NCI-H460 (cell line): ENCODE measurements around a stretch of chr18.

GRCh38 chr18:5628248-5628788 is 84.5 kb upstream of the EPB41L3 start:
RAMPAGE:
- cytosol, long total RNA = no peak
- long total RNA = no peak
- nucleus, long total RNA = no peak

GRCh38 chr18:6375008-6375497 is 39.7 kb downstream of the L3MBTL4 start:
RAMPAGE:
- cytosol, long total RNA = no peak
- long total RNA = no peak
- nucleus, long total RNA = no peak

GRCh38 chr18:7561928-7562505 is 5.1 kb upstream of the PTPRM start:
RAMPAGE:
- cytosol, long total RNA = no peak
- long total RNA = no peak
- nucleus, long total RNA = no peak

GRCh38 chr18:7566521-7566939 is 586 bp upstream of the PTPRM start:
RAMPAGE:
- cytosol, long total RNA = no peak
- long total RNA = no peak
- nucleus, long total RNA = no peak

DNA sequence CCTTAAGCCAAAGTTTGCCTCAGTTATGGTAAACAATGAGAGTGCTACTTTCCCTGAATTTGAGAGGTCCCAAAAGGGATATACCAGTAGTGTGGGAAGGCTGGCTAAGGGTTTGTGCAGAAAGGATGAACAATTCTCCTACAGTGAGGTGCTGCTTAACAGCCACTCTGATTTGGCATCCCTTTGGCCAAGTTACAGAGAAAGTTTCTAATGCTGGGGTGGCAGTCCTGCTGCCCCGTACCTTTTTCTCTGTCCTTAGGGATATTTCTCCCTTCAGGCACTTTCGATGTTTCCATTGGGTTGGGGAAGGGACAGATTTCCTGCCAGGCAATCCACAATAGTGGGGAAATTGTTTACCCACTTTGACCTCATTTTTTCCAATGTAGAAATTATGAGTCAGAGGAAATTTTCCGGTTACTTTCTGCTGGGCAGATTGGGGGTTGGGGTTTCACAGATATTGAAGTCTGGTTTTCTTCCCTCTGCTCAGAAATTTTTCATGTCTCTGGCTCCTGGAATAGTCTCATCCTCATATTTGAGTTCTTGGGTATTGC is 355.1 kb downstream of the PTPRM start:
RAMPAGE:
- cytosol, long total RNA = no peak
- long total RNA = no peak
- nucleus, long total RNA = no peak

RAMPAGE:
- cytosol, long total RNA = start-site peak on the plus strand at chr18:7946858-7946998, 34 and 52 reads in 2 replicates
- long total RNA = start-site peak on the plus strand at chr18:7946861-7946946, 65 and 189 reads in 2 replicates
- nucleus, long total RNA = start-site peak on the plus strand at chr18:7946858-7946946, 48 and 92 reads in 2 replicates
Observed at GRCh38 chr18:7946449-7947294, 379.6 kb downstream of the PTPRM start.

GRCh38 chr18:8142963-8143162 is 466.4 kb upstream of the RAB12 start:
RAMPAGE:
- cytosol, long total RNA = no peak
- long total RNA = no peak
- nucleus, long total RNA = no peak

DNA sequence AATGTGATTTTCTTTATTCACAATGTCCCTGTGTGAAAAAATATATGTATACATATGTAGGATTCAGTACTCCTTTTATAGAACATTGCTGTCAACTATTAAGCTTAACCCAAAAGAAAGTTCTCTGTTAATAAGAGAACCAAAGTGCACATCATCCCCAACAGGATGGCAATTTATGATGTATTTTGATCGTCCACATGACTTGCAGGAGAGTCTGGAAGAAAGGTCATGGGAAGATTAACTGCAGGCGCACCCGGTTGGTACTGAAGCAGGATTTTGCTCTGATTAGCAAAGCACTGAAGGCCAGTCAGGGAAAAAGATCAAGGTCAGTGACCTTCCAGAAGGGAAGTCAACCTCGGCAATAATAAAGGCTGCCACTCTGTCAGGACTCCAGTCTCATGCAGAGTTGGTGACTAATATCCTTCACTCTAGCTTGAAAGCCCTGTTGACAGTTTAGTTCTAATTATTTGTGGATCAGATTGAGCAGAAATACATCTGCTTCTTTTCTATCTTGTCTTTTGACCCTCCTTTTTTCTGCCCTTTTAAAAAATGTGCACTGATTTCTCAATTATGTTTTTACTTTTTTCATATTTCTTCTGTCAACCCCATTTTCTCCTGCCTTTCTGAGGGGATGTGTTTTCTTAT is 432.7 kb upstream of the RAB12 start:
RAMPAGE:
- cytosol, long total RNA = no peak
- long total RNA = no peak
- nucleus, long total RNA = no peak

DNA sequence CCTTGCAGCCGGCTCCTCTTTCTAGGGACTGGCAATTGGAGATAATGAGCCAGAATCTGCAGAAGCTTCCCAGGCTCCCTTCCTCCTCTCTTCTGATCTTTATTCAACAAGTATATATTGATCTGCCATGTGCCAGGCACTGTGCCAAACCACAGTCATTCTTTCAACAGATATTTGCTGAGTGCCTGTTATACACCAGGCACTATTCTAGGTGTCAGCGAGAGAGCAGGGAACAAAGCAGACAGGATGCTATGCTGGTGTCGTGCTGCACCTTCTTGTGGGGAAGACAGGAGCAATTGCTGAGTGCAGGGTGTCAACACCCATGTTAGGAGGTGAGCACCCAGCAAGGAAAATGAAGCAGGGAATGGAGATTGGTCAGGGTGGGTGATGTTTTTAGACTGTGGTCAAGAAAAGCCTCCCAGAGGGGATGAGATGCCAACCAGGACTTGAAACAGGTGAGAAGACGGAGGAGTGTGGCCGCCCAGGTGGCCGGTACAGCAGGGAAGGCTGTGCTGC is 307.7 kb upstream of the RAB12 start:
RAMPAGE:
- cytosol, long total RNA = no peak
- long total RNA = no peak
- nucleus, long total RNA = no peak

RAMPAGE:
- cytosol, long total RNA = no peak
- long total RNA = no peak
- nucleus, long total RNA = no peak
Observed at GRCh38 chr18:8614973-8615214, 5.7 kb downstream of the RAB12 start.

DNA sequence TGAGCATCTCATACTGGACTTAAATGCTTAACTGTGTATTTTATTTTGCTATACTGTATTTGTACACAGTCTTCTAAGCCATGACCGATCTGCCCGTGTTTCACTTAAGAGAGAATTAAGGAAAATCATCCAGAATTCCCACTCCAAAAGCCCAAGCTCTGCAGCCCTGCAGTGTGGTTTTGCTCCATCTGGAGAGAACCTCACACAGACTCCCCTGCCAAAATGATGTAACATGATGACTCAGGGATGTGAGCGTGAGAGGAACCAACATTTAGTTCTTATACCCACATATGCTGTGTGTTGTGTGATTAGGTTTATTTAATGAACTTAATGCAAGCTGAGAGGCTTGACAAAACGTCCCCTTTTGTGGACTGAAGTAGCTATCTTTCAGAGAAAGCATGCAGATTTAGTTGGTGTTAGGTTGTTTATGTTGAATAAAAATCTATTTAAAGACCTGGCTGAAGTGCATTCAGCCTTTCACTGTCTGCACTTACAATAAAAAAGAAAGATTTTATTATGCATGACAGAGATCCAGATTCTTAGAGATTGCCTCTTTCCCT is 6.2 kb downstream of the RAB12 start:
RAMPAGE:
- cytosol, long total RNA = no peak
- long total RNA = no peak
- nucleus, long total RNA = no peak

DNA sequence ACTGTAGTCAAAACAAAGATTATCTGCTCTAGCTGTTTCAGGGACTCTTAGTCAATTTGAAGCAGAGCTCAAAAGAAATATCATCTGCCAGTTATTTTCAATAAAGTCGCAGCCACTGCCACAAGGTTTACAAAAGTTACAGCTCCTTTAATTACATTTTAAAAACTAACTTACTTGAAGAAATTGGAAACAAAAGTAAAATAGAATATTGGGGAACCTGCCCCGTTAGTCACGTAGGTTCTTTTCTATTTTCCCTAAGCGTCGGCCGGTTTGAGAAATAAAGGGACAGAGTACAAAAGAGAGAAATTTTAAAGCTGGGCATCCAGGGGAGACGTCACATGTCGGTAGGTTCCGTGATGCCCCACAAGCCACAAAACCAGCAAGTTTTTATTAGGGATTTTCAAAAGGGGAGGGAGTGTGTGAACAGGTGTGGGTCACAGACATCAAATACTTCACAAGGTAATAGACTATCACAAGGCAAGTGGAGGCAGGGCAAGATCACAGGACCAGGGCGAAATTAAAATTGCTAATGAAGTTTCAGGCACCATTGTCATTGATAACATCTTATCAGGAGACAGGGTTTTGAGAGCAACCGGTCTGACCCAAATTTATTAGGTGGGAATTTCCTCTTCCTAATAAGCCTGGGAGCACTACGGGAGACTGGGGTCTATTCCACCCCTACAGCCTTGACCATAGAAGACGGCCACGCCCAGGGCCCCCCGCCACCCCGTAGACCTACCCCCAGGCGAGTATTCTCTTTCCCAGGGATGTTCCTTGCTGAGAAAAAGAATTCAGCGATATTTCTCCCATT is 13.1 kb downstream of the RAB12 start:
RAMPAGE:
- cytosol, long total RNA = no peak
- long total RNA = no peak
- nucleus, long total RNA = no peak

DNA sequence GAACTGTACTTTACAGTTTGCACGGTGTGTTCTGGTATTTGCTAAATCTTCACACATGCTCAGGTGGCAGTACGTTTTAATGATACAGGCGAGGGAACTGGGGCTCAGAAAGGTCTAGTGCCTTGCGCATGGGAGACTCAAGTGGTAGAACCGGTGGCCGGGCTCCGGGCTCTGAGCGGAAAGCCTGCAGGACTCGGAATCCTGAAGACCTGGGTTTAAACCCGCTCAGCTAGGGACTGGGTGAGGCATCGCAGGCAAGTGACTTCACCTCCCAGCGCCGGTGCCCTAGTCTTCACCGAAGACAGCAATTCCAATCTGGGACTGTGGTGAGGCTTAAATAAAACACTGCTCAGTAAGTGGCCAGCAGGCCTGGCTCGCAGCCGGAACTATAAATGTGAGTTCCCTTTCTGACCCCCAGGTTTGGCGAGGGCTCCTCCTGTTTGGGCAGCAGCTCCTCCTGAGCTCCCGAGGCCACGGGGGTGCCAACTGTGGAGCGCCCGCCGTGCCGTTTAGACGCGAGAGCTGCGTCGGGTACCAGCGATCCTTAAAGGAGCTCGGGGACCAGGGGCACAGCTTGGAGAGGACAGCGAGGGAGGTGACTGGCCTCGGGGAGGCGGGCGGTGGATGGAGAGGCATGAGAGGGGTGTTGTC is 973 bp upstream of the MTCL1 start:
RAMPAGE:
- cytosol, long total RNA = no peak
- long total RNA = no peak
- nucleus, long total RNA = no peak

DNA sequence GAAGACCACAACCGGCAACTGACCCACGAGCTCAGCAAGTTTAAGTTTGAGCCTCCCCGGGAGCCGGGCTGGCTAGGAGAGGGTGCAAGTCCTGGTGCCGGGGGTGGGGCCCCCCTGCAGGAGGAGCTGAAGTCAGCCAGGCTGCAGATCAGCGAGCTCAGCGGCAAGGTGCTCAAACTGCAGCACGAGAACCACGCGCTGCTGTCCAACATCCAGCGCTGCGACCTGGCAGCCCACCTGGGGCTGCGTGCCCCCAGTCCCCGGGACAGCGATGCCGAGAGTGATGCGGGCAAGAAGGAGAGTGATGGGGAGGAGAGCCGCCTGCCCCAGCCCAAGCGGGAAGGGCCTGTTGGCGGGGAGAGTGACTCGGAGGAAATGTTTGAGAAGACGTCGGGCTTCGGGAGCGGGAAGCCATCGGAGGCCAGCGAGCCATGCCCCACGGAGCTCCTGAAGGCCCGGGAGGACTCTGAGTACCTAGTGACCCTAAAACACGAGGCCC is 78.7 kb downstream of the MTCL1 start:
RAMPAGE:
- cytosol, long total RNA = no peak
- long total RNA = no peak
- nucleus, long total RNA = no peak

RAMPAGE:
- cytosol, long total RNA = no peak
- long total RNA = no peak
- nucleus, long total RNA = no peak
Observed at GRCh38 chr18:8934857-8935321, 167.6 kb upstream of the NDUFV2 start.

DNA sequence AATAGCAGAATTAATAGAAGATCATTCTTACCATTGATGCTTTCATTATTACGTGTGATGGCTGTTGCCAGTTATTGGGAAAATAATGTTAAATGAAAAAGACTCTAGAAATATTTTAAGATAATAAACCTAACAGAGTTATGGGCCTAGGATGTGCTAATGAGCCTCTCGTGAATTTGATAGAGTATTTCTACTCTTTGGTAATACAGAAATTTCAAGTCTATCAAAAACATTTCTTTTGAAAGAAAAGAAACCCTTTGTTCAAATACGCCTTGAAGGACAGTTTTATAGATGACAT is 54.4 kb downstream of the ANKRD12 start:
RAMPAGE:
- cytosol, long total RNA = no peak
- long total RNA = no peak
- nucleus, long total RNA = no peak

DNA sequence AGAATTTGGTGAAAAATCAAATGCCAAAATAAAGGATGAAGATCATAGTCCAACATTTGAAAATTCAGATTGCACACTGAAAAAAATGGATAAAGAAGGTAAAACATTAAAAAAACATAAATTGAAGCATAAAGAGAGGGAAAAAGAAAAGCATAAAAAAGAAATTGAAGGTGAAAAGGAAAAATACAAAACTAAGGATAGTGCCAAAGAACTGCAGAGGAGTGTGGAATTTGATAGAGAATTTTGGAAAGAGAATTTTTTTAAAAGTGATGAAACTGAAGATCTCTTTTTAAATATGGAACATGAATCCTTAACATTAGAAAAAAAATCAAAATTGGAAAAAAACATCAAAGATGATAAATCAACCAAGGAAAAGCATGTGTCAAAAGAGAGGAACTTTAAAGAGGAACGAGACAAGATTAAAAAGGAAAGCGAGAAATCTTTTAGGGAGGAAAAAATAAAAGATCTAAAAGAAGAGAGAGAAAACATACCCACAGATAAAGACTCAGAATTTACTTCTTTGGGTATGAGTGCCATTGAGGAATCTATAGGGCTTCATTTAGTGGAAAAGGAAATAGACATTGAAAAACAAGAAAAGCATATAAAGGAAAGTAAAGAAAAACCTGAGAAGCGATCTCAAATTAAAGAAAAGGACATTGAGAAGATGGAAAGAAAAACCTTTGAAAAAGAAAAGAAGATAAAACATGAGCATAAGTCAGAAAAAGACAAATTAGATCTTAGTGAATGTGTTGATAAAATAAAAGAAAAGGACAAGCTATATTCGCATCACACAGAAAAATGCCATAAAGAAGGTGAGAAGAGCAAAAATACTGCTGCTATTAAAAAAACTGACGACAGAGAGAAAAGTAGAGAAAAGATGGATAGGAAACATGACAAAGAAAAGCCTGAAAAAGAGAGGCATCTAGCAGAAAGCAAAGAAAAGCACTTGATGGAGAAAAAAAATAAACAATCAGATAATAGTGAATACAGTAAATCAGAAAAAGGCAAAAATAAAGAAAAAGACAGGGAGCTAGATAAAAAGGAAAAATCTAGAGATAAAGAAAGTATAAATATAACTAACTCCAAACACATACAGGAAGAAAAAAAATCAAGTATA is 79.1 kb upstream of the TWSG1 start:
RAMPAGE:
- cytosol, long total RNA = no peak
- long total RNA = no peak
- nucleus, long total RNA = no peak

DNA sequence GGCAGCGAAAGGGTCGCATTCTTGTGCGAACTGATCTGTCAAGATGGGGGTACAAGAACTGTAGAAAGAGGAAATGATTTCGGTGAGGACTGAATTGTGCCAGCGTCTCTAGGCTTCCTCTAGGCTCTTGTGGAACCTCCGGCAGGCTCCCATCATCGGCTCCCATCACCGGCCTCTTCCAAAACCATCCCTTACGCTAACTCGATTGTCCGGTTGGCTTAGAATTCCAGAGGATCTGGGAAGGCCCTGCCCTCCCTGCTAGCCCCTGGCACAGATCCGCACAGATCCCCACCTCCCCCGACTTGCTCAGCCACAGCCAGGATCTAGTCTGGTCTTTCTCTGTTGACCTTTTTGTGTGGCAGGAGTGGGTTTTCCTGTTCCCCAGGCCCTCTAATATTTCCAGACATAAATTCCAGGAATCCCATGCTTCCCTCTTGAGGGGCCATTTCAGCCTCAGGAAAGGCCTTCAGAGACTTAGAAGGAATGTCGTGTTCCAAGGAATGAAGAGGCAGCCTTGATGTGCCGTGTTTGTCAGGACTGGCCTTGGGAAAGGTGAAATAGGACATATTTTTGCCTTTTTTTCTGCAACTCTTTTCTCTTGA is 1.4 kb downstream of the RAB31 start:
RAMPAGE:
- cytosol, long total RNA = no peak
- long total RNA = no peak
- nucleus, long total RNA = no peak

DNA sequence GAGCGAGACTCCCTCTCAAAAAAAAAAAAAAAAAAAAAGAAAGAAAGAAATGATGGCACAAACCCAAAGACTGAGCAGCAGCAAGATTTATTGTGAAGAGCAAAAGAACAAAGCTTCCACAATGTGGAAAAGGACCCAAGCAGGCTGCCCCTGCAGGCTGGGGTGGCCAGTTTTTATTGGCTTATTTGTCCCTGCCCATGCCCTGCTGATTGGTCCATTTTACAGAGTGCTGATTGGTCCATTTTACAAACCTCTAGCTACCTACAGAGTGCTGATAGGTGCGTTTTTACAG is 1.6 kb upstream of the VAPA start:
RAMPAGE:
- cytosol, long total RNA = no peak
- long total RNA = no peak
- nucleus, long total RNA = no peak

RAMPAGE:
- cytosol, long total RNA = no peak
- long total RNA = no peak
- nucleus, long total RNA = no peak
Observed at GRCh38 chr18:9919093-9920282, 5.7 kb downstream of the VAPA start.